ENCODE measurements around a stretch of chr17.

GRCh38 chr17:49566564-49567215 lies 9.0 kb upstream of the NXPH3 start:
- RRBS: no CpG with 5 or more reads among the region's 10 CpGs

- RRBS: no CpG with 5 or more reads among the region's 12 CpGs
Observed at GRCh38 chr17:49717347-49718360, 9.9 kb upstream of the SLC35B1 start.

DNA sequence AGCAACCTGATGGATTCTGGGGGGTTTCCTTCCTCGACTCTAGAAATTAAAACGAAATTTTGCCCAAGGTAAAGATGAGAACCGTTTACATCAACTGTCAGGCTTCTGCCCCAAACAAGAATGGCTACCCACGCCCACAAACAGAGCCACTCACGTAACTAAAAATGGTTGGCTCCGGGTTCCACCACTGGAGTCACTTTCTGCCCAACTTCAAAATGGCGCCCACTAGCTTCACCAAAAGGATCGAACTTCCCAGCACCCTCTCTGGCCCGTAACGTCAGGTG lies 196 bp upstream of the KAT7 start:
- RRBS: no CpG with 5 or more reads among the region's 10 CpGs

DNA sequence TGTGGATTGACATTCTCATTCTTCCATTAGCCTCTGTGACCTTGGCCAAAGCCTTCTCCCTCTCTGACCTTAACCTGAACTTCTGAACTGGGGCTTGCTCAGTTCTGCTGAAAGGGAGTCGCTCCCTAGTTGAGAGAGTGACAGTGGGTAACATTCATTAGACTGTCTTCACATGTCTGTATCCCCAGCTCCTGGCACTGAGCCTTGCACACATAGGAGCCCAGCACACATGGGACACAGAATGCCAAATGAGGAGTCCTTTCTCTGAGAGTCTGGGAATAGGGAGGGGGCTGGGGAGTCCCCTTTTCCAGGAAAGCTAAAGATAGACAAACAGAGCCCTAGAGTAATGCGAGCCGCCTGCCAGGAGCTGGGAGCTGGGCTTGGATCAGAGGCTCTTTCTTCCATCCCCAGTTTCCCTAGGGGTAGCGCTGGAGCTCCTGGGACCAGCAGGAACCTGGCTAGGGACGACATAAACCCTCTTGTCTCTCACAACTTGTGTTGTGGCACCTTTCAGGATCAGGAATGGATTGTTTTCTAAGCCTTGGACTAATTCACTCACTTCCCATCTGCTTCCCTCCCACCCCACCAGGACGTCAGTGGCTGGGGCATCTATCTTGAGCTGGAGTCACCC lies 2.5 kb downstream of the TAC4 start:
- RRBS: no CpG with 5 or more reads among the region's 6 CpGs

DNA sequence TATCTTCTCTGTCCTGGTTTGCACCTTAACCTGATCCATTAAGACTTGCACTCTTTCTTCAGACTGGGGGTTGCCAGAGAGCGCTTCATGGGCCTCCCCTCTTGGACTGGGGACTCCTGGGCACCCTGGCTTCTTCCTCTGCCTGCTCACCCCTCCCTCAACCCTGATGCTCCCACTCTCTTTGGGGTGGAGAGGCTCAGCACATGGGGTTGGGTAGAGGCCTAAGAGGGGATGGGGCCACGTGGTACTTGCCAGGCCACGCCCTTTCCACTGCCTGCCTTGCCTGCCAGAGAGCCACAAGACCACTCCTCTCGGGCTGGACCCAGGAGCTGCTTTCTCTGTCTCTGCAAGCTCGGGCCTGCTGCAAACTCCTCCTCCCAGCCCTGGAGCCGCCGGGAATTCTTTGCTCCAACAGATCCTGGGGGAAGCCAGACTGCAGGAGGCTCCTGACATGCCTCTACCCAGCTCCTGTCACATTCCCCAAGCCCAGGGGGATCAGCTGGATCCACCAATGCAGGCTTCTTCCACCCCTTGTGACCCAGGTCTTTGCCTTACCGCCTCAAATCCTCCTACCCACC lies 11.7 kb downstream of the DLX4 start:
- RRBS: no CpG with 5 or more reads among the region's 8 CpGs

GRCh38 chr17:50052165-50052880 lies 3.6 kb upstream of the ITGA3 start:
- RRBS: no CpG with 5 or more reads among the region's 7 CpGs

DNA sequence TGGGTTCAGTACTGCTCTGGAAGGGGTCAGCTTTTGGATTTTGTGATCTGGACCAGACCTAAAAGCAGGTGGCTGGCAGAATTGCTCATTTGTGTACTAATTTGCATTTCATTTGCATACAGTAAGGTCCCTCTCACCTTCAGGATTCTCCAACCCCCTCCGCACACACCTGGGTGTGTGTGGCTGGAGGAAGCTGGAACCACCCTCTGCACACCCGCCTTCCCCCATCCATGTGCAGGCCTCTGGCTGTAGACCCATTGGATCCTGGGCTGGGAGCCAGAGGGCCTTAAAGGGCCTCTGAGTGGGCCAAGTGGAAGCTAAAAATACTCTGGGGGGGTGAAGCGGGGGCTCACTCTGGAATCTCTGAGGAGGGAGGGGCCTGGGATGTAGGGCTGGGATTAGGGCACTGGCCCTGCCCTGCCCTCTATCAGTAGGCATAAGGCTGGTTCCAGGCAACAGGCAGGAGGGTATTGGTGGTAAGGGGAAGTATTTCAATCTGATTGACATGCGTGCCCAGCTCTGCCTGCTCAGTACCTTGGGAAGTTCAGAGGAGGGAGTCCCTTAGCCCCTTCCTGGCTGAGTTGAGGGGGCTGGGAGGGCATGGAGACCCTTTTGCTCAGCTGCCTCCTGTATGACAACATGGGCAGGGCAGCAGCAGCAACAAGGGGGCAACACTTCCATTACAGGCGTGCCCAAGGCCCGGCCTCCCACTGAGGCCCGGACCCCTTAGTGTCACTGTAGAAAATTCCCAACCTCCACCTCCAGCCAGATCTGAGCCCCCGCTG lies 5.1 kb downstream of the ITGA3 start:
- RRBS: no CpG with 5 or more reads among the region's 8 CpGs

DNA sequence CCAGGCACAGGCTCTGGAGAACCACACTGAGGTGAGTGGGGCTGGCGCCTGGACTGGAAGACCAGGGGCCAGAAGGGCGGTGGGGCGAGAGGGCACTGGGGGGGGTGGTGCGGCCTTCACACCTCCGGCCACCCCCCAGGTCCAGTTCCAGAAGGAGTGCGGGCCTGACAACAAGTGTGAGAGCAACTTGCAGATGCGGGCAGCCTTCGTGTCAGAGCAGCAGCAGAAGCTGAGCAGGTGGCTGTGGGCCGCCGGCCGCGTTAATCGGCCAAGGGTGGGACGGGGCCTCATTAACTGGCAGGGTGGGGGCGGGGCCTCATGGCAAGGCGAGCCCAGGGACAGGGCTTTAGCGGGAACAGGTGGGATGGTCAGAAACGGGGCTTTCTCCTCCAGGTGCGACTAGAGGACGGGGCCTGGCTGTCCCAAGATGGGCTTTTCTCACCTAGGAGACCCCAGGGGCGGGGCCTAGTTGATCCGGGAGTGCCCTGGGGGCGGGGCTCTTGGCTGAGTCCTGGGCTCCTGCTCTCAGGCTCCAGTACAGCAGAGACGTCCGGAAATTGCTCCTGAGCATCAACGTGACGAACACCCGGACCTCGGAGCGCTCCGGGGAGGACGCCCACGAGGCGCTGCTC lies 18.6 kb upstream of the PDK2 start:
- RRBS: 57% methylated on average over 10 of the region's 34 CpGs

DNA sequence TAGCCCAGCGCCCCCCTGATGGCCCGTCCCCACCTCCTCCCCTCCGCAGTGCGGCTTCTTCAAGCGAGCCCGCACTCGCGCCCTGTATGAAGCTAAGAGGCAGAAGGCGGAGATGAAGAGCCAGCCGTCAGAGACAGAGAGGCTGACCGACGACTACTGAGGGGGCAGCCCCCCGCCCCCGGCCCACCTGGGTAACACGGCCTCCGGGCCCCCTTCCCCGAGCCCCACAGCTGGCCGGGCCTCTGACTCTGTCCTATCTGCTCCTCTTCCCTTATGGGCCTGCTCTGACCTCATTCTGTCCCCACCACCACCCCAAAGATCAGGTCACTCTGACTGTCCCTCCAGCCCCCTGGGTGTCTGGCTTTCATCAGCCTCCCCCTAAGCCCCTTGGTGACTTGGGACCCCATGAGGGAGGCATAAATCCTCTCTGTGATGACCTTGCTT lies 7.0 kb upstream of the PDK2 start:
- RRBS: no CpG with 5 or more reads among the region's 18 CpGs

- RRBS: no CpG with 5 or more reads among the region's 20 CpGs
Observed at GRCh38 chr17:50107748-50109023, 13.0 kb downstream of the PDK2 start.

- RRBS: no CpG with 5 or more reads among the region's 15 CpGs
Observed at GRCh38 chr17:50141201-50141733, 9.2 kb downstream of the PPP1R9B start.

GRCh38 chr17:50160875-50161327 lies 4.9 kb upstream of the SGCA start:
- RRBS: no CpG with 5 or more reads among the region's 13 CpGs

- RRBS: no CpG with 5 or more reads among the region's 6 CpGs
Observed at GRCh38 chr17:50163599-50164402, 2.0 kb upstream of the SGCA start.

DNA sequence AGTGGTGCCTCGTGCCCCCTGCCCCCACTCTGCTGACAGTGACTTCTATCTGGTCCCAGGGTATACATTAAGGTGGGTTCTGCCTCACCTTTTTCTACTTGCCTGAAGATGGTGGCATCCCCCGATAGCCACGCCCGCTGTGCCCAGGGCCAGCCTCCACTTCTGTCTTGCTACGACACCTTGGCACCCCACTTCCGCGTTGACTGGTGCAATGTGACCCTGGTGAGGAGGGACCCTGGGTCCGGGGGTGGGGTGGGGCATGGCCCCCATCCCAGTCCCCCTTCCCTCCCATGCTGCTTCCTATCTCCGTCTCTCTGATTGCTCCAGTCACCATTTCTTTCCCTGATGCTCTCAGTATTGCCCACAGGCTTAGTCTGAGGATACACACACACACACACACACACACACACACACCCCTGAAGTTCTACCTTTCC lies 3.2 kb downstream of the SGCA start:
- RRBS: no CpG with 5 or more reads among the region's 9 CpGs

GRCh38 chr17:50198153-50198699 lies 3.2 kb downstream of the COL1A1 start:
- RRBS: no CpG with 5 or more reads among the region's 6 CpGs

- RRBS: no CpG with 5 or more reads among the region's 3 CpGs
Observed at GRCh38 chr17:50289338-50289676, 15.0 kb downstream of the TMEM92 start.

DNA sequence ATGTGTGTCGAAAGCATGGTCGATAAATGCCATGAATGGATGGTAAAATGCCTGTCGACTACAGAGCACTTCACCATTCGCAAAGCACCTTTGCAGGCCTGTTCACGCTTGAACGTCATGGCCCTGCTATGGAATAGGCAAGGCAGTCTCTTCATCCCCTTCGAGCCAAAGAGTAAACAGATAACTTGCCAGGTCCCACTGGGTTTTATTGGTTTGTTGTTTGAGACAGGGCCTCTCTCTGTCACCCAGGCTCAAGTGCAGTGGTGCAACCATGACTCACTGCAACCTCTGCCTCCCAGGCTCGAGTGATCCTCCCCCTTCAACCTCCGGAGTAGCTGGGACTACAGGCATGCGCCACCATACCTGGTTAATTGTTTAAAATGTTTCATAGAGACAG lies 9.6 kb downstream of the CHAD start:
- RRBS: no CpG with 5 or more reads among the region's 10 CpGs

GRCh38 chr17:50464730-50465776 lies 3.6 kb downstream of the CHAD start:
- RRBS: no CpG with 5 or more reads among the region's 15 CpGs

DNA sequence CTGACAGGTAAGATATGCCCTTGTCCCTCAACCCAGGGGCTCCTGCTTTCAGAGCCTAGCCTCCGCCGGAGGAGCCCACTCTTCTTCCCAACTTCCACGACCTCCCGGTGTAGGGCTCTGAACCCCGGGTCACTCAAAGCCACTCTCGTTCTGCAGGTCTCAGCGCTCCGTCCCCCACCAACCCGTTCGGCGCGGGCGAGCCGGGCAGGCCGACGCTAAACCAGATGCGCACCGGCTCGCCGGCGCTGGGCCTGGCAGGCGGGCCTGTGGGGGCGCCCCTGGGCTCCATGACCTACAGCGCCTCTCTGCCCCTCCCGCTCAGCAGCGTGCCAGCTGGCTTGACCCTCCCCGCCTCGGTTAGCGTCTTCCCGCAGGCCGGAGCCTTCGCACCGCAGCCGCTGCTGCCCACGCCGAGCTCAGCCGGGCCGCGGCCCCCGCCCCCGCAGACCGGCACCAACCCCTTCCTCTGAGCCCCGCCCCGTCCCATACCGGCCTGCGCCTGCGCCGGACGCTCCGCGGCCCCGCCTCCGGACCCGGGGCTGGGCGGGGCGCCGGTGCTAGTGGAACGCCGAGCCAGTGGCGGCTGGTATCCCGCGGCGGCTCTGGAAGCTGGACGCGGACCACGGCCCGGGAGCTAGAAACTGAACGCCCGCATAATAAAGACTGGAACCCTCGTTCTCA lies 5.1 kb upstream of the SPATA20 start:
- RRBS: 4% methylated on average over 32 of the region's 70 CpGs

Measured in AG04449 (cell line).